GM19239 (cell line): ENCODE results near the genes LYPD6, RND3 and RBM43.

DNA sequence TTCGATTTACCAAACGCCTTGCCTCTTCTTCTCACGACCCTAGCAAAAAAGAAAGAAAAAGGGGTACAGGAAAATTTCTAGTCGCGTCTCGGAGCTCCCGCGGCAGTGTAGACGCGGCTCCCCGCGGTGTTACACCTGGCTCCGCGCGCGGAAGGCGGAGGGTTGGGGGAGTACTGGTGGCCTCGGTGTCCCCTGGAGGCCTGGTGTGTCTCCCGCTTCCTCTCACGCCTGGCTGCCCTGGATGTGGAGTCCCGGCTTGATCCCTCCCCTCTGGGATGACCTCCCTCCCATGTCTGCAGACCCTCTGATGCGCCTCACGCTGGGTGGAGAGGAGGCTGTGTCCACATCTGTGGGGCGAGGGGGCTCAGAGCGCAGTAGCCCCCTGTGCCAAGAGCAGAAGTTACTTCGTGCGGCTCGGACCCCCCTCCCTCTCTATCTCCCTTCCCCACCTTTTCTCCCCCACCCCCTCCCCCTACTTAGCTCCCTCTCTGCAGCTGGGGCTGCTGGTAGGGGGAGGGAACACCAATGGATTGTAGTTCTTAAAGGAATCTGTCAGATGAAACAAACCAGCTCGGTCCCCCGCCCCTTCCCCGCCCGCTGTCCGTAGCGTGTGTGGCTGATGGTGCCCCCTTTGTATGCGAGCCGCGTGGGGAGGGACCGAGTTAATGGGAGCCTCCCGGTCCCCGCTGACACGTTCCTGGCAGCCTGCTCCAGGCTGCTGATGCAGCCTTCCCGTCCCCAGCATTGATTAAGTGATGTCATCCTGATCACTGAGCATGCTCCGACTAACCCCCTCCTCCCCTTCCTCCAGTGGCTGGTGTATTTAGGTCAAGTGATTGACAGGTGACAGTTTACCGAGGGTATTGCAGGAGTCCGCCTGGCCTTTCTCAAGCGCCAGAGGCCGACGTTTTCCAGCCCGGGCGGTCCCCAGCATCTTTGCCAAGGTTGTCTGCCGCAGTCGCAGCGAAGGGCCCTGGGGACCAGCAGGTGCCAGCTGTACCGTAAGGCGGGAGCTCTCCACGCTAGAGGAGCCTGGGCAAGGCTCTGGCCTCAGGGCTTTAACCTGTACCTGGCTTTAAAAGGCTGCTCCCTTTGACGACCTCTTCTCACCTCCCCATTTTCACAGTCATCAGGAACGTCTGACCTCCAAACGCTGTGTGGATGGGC lies 1.5 kb downstream of the KIF5C start:
- RRBS, result no CpG with 5 or more reads among the region's 59 CpGs

GRCh38 chr2:148877324-148877925 lies 2.4 kb downstream of the KIF5C start:
- RRBS, result no CpG with 5 or more reads among the region's 3 CpGs

DNA sequence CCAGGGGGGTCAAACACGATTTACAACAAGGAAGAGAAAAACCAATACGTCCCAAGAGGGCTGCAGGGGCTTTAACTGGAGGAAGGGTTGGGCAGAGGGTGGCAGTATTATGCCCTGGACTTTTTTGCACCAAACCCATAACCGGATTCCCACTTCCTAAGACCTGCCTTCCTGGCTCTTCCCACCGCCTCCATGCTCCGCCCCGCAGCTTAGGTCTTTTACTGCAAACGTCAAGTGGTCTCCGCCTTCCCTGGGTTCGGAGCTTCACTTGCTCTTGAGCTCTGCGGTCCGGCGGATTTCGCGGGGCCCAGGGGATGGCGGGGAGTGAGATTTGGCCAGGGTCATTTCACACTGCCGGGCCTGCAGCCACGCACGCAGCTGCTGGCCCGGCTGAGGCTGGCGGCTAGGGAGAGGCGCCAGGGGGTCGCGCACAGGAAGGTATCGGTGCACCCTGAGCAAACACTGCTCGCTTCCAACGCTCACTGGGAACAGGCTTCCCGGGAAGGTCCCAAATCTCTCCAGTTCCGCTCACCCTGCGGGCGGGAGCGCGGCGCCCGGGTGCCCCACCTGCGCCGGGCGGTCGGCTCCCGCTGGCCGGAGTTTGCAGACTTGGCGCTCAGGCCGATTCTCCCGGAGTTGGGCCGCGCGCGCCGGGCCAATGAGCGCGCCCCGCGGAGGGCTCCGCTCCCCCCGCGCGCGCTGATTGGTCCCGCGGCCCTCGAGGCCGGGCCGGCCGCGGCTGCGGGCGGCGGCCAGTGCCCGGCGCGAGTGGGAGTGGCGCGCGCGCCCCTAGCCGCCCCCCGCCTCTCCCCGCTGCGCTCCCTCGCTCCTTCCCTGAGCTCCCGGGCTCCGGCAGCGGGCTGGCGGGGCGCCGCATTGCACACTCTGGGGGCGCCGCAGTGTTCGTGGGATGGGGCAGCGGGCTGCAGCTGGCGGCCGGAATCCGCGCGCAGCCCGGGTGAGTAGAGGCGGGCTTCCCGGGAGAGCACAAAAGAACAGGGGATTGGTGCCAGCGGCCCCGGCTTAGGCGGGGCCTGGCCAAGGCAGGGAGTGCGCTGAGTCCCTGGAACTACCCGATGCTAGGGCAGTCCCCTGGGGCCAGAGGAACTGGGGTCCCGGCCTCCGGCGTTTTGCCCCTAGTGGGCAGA lies at the start of gene LYPD6:
Gene LYPD6, plus strand, starts transcription at position 823 of the 1,148 bp plus-strand sequence.
- RRBS, result 3% methylated on average over 46 of the region's 105 CpGs

- RRBS, result no CpG with 5 or more reads among the region's 5 CpGs
Measured at GRCh38 chr2:149767433-149768062, 180.0 kb upstream of the MMADHC start.

DNA sequence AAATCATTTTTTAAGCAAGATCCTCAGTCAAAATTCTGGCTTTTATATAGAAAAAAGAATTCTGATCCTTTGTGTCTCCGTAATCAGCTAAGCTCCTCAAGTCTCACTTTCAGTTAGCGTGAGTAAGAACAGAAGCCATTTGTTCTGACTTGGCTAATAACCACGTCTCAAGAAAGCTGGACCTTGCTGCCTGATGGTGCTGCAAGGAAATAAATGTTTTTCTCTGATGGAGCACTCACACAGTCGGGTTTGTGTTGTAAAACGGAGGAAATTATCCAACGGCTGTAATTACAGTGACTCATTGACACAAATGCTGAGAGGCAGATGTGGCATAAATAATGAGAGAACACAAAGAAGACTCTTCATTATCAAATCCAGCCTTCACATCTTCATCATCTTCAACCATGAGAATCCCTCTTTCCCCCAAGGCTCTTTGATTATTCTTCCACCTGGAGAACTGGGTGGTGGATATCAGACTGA lies 252.7 kb downstream of the RND3 start:
- RRBS, result no CpG with 5 or more reads among the region's 6 CpGs

GRCh38 chr2:150319548-150319924 lies 167.9 kb downstream of the RND3 start:
- RRBS, result no CpG with 5 or more reads among the region's 1 CpG

DNA sequence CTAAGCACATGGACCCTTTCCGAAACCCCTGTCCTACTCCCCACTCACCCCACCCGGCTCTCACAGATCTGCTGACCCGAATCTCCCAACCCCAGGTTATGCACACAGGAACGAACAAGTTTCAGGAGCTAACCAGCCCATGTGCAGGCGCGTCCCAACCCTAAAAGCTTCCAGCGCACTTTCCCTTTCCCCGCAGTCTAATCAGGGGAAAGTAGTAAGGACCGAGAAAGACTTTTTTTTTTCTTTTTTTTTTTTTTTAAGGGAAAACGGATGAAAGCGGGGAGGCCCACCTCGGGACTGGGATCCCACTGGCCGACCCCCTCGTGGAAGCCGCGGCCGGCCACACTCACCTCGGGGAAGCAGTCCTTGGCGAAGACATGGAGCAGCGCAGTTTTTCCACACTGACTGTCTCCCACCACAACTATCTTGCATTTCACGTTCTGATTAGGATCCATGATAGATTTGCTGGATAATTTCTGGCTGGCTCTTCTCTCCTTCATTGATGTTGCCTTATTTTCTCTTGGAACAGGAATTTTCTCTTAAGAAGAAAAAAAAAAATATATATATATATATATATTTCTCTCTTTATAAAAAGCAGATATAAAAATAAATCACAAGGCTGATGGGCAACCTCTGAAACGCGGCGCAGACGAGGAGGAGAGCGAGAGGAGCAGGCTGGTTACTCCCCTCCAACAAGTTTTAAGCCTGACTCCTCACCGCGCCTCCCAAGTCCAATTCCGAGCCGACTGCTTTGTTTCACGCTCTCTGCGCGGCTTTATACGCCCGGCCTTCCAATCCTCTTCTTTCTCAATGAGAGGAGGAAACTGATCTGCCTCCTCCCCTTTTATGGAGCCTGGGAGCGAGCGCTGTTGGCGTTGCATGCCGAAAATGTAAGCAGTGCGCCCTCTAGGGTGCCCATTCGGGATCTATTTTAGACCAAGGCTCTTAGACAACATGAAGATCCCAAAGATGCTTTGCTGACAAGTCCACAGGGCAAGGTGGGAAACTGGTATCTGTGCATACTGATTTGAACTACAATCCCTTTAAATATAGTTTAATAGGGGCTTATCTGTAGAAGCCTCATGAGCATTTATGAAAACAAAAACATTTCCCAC lies at the start of gene RND3:
Gene RND3, minus strand, starts transcription at position 750 of the 1,115 bp plus-strand sequence.
- RRBS, result no CpG with 5 or more reads among the region's 41 CpGs

DNA sequence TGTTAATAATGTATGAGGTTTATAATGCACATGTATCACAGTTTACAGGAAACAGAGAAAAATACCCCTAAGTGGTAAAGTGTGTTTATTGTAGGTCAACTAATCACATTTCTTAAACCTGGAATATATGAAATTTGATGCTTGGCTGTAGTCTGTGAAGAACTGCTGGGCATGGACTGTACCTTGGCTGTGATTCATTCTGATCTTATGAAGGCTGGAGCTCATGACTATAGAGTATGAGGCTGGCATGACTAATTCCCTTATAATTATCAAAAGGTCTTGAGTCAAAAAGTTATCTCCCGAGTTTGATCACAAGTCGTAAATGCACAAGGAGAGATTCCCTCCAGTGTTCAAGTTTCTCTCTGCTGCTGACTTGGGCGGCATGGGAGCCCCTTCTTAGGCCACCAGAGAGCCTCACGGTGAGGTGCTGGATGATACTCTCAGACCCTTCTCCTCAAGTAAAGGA lies 134.4 kb upstream of the RND3 start:
- RRBS, result no CpG with 5 or more reads among the region's 4 CpGs

- RRBS, result 2% methylated on average over 10 of the region's 69 CpGs
Measured at GRCh38 chr2:151261184-151262207, at the start of gene RBM43. RBM43 (minus strand) TSS chr2:151261863.

DNA sequence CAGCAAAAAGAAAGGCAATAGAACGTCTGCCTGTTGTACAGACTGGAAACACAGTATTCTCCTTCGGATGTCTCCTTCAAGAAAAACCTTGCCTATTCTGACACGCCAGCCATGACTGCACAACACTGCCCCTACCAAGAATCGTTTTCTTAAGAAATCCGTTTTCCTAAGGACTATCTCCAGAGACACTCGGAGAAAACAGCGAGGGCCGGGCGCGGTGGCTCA lies 800 bp downstream of the NMI start:
- RRBS, result no CpG with 5 or more reads among the region's 10 CpGs

GRCh38 chr2:151464929-151465684 lies 55.4 kb downstream of the RIF1 start:
- RRBS, result no CpG with 5 or more reads among the region's 5 CpGs

DNA sequence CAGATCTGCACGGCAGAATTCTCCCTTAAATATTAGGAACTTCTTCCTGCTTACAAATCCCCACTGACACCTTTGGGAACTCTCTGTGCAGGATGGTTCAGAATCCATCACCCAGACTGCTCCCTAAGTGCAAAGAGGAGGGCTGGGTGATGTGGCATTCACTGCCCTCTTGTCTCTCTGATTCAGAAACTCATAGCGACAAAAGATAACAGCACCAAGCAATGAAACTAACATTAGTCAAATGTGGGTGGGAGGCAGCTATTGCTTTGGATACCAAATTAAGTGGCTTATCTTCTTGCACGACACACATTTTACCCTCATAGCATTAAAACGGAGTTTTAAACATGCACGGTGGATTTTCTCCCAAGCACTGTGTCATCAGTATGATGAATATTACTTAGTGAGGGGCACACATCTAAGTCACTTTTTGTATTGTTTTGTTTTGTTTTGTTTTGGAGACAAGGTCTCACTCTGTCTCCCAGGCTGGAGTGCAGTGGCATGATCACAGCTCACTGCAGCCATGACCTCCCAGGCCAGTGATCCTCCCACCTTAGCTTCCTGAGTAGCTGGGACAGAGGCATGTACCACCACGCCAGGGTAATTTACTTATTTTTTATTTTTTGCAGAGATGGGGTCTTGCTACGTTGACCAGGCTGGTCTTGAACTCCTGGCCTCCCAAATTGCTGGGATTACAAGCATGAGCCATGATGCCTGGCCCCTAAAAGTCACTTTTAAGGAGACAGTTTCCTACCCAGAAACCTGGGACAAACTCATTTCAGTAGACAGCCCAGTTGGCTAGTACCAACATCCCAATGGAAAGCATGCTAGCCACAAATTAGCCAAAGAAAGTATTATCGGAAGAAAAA lies 41.0 kb upstream of the NEB start:
- RRBS, result no CpG with 5 or more reads among the region's 8 CpGs

- RRBS, result no CpG with 5 or more reads among the region's 6 CpGs
Measured at GRCh38 chr2:151815777-151816329, 12.4 kb downstream of the ARL5A start.

DNA sequence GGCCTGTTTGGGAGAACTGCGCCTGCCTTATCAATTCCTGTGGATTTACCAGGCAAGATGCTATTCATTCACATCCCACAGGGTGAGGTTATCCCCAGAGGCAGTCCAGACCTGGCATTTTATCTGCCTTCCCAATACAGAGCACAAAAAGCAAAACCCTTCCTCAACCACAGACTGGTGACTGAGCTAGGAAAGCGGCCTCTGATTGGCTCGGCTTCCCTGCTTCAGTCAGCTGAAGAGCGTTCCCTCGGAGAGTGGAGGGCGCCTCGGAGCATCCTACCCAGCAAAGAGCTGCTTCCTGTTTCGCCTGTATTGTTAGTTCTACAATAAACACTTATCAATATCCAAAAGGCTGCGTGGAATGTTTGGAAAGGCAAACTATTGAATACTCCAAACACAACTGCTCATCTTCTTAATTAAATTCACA lies 125.0 kb downstream of the CACNB4 start:
- RRBS, result no CpG with 5 or more reads among the region's 9 CpGs

DNA sequence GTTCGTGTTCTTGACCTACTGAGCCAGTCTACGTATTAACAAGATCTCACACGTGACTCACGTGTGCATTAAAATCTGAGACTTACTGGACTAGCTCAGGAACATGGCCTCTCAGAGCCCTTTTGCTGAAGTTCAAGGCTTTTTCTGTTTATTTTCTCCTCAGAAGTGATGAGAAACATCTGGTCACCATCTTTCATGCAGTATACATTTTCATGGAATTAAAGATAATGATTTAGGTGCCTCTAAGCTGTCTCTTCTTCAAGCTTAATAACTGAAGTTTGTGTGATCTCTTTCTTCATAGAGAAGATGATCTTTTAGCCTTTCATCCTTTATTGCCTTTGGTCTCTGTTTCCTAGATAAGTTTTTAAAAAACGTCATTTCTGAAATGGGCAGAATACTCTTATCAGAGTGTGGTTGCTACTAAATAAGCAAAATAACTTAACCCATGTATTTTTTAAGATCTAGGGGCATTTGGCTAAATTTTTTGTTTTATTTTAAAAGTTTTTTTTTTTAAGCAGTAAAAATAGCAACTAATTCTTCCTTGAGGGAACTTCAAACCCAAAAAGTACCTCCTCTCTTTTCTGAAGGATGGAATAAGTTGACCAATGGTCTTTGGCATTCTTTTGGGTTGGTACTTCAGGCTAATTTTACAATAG lies 33.1 kb downstream of the FMNL2 start:
- RRBS, result no CpG with 5 or more reads among the region's 5 CpGs

- RRBS, result no CpG with 5 or more reads among the region's 16 CpGs
Measured at GRCh38 chr2:152443575-152444383, 108.8 kb downstream of the FMNL2 start.

GRCh38 chr2:152573129-152573878 lies 144.0 kb downstream of the PRPF40A start:
- RRBS, result no CpG with 5 or more reads among the region's 6 CpGs

GRCh38 chr2:152582087-152582707 lies 135.1 kb downstream of the PRPF40A start:
- RRBS, result no CpG with 5 or more reads among the region's 2 CpGs

DNA sequence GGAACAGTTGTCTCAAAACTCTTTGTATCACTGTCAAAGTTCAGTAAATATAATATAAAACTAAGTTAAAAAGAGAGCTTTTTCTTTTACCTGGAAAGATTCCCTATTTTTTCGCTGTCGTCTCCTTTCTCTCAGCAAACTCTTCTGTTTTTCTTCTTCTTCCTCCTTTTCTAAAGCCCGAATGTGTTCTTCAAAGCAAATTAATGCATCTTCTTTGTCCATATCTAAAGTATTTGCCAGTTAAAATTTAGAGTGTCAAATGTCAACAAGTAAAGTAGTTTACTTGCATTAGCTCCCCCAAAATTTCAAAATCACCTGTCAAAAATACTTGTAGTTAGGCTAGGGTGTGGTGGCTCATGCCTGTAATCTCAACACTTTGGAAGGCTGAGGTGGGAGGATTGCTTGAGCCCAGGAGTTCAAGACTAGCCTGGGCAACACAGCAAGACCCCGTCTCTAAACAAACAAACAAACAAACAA lies 48.2 kb downstream of the PRPF40A start:
- RRBS, result no CpG with 5 or more reads among the region's 4 CpGs

- RRBS, result no CpG with 5 or more reads among the region's 2 CpGs
Measured at GRCh38 chr2:153059734-153059933, 341.2 kb downstream of the ARL6IP6 start.